Karpas-422 (cell line): ENCODE results near the genes FOXB1 and ICE2.

DNA sequence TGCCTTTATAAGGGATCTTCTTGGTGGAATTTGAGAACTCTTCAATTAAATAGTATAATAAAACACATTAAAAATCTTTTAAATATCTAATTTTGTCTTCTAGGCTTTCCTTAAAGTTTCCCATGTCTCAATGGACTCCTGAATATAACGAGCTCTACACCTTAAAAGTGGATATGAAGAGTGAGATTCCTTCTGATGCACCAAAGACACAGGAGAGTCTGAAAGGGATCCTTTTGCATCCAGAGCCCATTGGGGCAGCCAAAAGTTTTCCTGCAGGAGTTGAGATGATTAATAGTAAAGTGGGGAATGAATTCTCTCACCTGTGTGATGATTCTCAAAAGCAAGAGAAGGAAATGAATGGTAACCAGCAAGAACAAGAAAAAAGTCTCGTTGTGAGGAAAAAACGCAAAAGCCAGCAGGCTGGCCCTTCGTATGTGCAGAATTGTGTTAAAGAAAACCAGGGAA, 43.3 kb downstream of the RNF111 start:
- PRO-cap: no peak
- RAMPAGE, long total RNA: no peak

- PRO-cap: no peak
- RAMPAGE, long total RNA: no peak
Measured at GRCh38 chr15:59265912-59266636, 59.4 kb downstream of the LDHAL6B start.

GRCh38 chr15:59349550-59350584, 22.8 kb downstream of the MYO1E start:
- PRO-cap: no peak
- RAMPAGE, long total RNA: no peak

- PRO-cap: no peak
- RAMPAGE, long total RNA: no peak
Measured at GRCh38 chr15:59591138-59591872, 20.3 kb upstream of the GCNT3 start.

DNA sequence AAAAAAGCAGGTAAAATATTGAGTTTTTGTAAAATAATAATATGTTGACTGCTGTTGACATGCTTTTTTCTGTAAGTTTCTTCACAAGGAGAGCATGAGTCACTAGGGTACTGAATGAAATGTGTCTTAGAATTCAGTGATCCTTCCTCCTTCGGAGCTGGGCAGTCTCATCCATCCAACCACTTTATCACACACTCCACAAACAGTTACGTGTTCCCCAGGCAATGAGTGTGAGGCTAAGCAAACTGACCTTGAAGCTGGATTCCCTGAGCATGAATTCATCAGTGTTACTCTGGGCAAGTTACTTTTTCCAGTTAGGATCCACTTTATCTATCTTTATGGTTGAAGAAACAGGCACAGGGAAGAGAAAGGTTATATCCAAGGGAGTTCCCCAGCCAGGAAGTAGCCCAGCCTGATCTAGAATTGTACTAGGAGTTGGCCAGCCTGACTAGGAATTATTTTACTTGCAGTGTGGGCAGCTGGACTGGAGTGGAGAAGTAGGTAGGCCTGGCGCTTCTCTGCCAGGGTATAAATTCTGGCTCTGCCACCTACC, 17.1 kb upstream of the GCNT3 start:
- PRO-cap: no peak
- RAMPAGE, long total RNA: no peak

DNA sequence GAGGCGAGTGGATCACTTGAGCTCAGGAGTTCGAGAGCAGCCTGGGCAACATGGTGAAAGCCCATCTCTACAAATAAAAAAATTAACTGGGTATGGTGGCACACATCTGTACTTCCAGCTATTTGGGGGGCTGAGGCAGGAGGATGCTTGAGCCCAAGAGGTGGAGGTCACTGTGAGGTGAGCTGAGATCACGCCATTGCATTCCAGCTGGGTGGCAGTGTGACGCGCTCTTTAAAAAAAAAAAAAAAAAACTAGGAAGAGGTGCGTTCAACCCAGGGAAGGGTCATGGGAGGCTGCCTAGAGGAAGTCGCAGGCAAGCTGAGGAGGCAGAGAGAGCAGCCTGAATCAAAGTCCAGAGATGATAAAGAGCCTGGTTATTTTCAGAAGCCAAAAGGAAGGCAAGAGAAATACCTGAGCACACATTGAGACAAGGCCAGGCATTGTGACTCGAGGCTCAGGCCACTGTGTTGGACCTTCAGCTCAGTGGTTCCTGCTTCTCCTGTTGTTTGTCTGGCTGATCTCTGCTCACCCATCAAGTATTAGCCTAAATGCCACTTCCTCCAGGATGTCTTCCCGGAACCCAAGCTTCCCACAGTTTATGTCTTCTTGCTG, 16.2 kb upstream of the GCNT3 start:
- PRO-cap: no peak
- RAMPAGE, long total RNA: no peak

- PRO-cap: bidirectional peak, plus-strand start at chr15:59689989, minus-strand start at chr15:59689937
- RAMPAGE, long total RNA: no peak
Measured at GRCh38 chr15:59689713-59690465, 769 bp upstream of the BNIP2 start.

DNA sequence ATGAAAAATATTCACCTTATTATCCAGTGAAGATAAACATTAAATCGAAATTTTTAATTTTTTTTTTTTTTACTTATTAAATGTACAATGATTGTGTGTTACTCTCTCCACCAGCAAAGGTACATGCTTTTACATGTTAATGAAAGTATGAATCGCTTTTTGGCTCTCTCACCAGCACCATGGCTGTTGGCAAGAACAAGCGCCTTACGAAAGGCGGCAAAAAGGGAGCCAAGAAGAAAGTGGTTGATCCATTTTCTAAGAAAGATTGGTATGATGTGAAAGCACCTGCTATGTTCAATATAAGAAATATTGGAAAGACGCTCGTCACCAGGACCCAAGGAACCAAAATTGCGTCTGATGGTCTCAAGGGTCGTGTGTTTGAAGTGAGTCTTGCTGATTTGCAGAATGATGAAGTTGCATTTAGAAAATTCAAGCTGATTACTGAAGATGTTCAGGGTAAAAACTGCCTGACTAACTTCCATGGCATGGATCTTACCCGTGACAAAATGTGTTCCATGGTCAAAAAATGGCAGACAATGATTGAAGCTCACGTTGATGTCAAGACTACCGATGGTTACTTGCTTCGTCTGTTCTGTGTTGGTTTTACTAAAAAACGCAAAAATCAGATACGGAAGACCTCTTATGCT, 79.2 kb upstream of the BNIP2 start:
- PRO-cap: no peak
- RAMPAGE, long total RNA: start-site peak on the plus strand centred at position 358 of the sequence, 401 bp wide, 41 and 21 reads in 2 replicates

DNA sequence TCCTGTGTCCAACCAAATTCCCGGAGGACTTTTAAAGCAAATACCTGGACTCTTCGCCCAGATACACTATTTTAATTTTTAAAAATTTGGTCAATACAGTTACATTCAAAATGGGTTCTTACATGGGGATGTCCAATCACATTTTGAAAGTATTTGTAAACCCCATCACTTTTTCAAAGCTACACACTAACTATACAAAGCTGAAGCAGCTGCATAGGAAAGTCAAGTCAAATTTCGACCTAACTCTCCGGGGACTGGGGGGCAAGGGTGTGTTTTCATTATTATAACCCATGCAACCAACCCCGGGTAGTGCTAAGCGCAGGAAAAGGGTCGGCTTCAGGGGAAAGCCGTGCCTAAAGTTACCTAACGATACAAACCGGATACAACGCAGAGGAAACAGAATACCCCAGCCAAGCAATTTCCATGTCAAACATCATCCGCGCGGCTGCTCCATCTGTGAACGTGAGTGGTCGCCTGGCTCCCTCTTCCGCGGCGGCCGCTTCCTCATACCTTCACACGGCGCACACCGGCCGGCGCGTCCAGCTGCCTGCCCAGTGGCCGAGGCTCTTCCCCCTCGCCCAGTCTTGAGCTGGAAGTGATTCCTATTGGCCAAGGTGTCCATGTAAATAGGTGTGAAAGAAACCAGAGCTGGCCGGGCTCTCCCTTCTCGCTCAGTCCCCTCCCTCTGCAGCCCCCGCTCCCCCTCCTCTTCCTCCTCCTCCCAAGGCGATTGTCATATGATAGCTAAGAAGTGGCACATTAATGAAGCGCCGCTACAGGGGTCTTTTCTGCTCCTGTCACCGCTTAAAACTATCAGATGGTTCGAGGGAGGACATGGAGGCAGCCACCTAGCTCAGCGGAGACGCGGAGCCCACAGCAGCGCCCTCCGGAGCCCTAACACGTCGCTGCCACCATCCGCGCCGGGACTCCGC, at the start of gene FOXB1:
TSS of gene FOXB1 (plus strand) at position 813 of the 932 bp plus-strand sequence.
- PRO-cap: no peak
- RAMPAGE, long total RNA: no peak

DNA sequence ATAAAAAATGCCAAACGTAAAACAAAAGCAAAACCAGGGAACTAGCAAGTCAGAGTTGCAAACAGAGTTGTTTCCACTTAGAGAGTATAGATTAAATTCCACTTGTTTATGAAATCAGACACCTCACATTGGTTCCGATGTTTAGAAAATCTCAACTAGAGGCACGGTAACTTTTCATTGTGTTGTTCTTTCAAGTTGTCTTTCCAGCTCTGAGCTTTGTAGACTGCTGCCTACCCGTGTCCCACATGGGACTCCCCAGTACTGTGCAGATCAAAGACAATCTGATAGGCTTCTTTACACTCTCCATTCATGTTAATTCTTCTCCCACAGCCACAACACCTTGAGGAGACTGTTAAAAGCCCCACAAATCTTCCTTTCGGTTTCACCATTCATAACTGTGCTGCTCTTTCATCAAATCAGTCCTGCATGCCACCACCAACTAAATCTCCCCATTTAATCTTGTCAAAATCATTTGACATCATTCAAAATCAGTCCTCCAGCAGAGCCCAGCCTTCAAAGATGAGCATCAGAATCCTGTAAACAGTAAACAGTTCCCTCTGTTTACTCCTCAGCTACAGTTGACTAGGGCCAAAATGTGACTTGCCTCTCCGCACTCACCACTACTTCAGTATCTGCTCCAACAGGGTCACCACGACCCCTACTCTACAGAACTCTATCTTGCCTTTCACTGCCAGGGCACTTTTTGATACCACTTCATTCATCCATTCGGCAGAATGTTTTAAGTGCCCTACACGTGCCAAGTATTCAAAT, 8.4 kb downstream of the ANXA2 start:
- PRO-cap: no peak
- RAMPAGE, long total RNA: no peak

DNA sequence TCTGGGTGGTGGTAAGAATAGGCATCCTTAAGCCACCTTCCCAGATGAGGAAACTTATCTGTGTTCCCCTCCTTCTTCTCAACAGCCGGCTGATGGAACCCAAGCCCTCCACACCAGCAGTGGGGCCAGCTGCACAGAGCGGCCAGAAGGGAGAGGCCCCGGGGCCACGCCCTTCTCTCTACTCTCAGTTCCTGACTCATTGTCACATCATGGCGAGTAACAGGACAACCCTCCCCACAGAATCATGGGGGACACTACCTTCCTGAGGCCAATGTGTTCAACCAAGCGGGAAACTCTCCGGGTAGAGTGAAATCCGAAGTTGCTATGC, 822 bp downstream of the ANXA2 start:
- PRO-cap: no peak
- RAMPAGE, long total RNA: no peak

- PRO-cap: bidirectional peak, plus-strand start at chr15:60479207, minus-strand start at chr15:60479074
- RAMPAGE, long total RNA: no peak
Measured at GRCh38 chr15:60478788-60479783, at the start of gene ICE2. TSS of gene ICE2 (minus strand) at chr15:60479142.

GRCh38 chr15:60582698-60583720, 104.1 kb upstream of the ICE2 start:
- PRO-cap: no peak
- RAMPAGE, long total RNA: no peak

DNA sequence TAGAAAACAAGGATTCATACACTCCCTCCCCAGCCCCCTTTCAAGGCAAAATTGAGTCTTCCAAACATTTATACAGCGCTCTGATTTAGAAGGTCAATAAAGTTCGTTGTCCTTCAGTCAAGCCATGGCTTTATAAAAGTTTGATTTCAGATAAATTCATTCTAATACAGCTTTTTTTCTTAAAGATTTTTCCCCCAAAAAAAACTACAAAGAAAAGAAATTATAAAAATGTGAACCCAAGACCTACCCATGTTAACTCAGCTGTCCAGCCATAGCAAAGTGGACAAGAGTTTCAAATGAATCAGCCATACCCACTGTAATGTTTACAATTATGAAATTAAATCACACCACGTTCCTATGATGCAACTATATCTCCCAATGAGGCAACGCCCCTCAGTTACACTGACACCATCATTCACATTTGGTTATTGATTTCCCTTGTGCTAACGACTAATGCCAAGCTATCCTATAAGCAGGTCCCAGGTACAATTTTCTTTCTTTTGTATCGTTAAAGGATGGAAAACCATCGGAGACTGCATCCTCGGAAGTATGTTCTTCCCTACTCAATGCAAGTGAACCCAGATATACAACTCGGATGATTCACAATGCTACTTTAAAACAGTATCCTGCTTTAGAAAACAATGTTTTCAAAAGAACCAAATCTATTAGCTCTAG, 115.1 kb upstream of the ICE2 start:
- PRO-cap: no peak
- RAMPAGE, long total RNA: no peak

DNA sequence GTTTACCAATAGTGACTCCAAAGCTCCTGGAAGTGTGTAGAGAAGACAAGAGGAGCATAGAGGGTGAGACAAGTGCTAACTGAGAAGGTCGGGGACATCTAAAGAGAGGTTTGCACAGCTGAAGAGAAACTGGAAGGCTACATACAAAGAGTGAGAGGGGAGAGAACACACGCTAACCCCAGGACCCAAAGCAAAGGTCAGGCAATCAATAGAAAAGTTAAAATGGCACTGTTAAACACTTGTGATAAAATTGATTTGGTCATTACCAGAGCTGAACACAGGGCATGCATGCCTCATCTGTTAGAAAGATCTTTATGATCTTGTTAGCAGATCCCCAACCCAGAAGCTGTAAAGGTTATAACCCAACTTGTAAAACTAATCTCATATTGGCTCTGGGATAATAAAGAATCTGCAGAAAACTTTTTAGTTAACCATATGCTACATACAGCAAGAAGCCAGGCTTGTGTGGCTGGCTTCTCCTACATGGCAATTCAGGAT, 212.6 kb upstream of the ICE2 start:
- PRO-cap: no peak
- RAMPAGE, long total RNA: no peak

GRCh38 chr15:60968841-60969945, 259.9 kb downstream of the RORA start:
- PRO-cap: no peak
- RAMPAGE, long total RNA: no peak

GRCh38 chr15:61183757-61184460, 45.2 kb downstream of the RORA start:
- PRO-cap: no peak
- RAMPAGE, long total RNA: no peak

DNA sequence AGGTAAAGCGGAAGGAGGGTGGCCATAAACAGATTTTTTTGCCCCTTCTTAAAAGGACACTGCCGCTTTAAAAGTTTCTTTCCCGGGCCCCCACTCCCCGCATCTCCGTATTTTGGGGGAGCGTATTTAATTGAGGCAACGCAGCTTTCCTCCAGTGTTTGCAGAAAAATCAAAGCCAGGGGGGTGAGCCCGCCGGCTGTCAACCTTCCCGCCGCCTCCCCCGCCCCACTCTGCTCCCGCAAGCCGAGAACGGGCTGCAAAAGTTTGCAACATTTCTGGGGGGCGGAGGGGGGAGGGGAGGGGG, 539 bp downstream of the RORA start:
- PRO-cap: no peak
- RAMPAGE, long total RNA: no peak

DNA sequence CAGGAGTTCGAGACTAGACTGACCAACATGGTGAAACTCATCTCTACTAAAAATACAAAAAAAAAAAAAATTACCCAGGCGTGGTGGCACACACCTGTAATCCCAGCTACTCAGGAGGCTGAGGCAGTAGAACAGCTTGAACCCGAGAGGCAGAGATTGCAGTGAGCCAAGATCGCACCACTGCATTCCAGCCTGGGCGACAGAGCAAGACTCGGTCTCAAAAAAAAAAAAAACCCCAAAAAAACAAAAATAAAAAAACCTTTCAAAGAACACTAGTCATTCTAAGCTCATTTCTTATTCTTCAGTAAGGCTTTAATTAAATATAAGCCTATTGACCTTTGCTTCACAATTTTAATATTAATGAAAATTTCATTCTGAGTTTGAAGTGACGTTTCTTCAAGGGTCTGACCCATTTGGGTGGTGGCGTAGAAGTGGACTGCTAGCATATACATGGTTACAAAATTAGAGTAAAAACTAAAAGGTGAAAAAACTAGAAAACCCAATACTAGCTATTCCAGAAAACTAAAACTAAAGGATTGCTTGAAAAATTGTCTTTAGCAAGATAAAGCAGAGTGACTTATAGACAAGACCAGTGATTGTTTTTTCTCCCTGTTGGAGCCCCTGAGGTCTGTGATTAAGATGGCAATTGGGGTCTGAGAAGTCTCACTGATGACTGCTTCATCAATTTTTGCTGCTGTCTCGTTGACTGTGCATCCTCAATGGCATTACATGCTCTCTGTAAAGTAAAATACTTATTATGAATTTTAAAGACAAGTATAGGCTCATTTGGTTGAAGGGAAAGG, 206.2 kb downstream of the VPS13C start:
- PRO-cap: no peak
- RAMPAGE, long total RNA: no peak

- PRO-cap: no peak
- RAMPAGE, long total RNA: no peak
Measured at GRCh38 chr15:62098975-62099771, 32.4 kb downstream of the C2CD4A start.